ENCODE data around the genes TEX43 and CCDC192.

DNA sequence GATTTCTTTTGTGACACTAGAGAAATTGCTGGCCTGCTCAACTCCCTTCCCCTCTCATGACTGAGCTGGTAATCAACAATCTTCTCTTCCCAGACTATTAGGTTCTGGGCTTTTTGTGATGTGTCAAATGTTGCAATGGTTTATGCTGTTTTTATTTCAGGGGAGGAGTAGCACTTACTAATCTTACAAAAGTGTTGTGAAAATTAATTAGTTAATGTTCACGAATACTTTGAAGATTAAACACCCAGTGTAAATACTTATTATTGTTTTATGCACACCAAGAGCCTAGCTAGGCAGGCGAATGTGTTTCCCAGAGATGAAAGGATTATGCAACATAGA lies 280.5 kb upstream of the ZNF608 start:
- RAMPAGE, long total RNA, result no peak
- RRBS, result no CpG with 5 or more reads among the region's 2 CpGs

DNA sequence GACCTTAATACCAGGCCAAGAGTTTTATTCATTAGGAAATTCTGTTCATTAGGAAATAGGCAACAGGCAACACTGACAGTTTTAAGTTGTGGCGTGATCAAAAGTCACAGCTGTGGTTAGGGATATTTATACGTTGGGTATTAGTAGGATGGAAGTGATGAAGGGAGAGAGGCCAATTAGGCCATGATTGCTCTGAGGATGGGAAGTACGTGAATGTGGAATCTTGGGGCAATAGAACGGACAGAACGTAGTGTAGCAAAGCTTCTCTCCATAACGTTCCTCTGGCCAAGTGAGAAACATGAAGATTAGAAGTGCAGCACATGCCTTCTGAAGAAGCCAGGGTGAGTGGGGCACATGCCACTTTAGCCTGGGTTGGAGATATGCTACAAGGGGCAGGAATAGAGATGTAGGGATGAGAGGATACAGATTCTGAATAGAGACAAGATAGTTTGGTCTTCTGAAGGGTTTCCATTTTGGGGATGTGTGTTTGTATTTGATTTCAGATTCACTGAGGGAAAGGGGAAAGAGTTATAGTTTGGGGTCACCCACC lies 290.2 kb upstream of the ZNF608 start:
- RAMPAGE, long total RNA, result no peak
- RRBS, result no CpG with 5 or more reads among the region's 6 CpGs

- RAMPAGE, long total RNA, result no peak
- RRBS, result no CpG with 5 or more reads among the region's 3 CpGs
Observed at GRCh38 chr5:126469793-126470563, 46.8 kb downstream of the GRAMD2B start.

- RAMPAGE, long total RNA, result no peak
- RRBS, result no CpG with 5 or more reads among the region's 3 CpGs
Observed at GRCh38 chr5:126479631-126480338, 56.6 kb downstream of the GRAMD2B start.

- RAMPAGE, long total RNA, result no peak
- RRBS, result no CpG with 5 or more reads among the region's 12 CpGs
Observed at GRCh38 chr5:126513651-126514667, 81.1 kb downstream of the ALDH7A1 start.

DNA sequence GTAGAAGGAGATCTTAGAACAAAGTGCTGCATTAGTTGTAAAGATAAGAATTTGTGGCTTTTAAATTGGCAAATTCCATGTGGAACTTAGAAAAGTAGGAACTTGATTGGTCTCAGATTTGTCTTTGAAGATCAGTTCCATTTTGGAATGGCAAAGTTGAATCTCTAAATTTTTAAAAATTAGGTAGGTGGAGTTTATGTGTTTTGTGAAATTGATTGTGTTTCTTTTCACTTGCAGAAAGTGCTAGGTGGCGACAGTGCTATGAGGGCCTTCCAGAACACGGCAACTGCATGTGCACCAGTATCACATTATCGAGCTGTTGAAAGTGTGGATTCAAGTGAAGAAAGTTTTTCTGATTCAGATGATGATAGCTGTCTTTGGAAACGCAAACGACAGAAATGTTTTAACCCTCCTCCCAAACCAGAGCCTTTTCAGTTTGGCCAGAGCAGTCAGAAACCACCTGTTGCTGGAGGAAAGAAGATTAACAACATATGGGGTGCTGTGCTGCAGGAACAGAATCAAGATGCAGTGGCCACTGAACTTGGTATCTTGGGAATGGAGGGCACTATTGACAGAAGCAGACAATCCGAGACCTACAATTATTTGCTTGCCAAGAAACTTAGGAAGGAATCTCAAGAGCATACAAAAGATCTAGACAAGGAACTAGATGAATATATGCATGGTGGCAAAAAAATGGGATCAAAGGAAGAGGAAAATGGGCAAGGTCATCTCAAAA lies 2.8 kb downstream of the PHAX start:
- RAMPAGE, long total RNA, result no peak
- RRBS, result no CpG with 5 or more reads among the region's 6 CpGs

DNA sequence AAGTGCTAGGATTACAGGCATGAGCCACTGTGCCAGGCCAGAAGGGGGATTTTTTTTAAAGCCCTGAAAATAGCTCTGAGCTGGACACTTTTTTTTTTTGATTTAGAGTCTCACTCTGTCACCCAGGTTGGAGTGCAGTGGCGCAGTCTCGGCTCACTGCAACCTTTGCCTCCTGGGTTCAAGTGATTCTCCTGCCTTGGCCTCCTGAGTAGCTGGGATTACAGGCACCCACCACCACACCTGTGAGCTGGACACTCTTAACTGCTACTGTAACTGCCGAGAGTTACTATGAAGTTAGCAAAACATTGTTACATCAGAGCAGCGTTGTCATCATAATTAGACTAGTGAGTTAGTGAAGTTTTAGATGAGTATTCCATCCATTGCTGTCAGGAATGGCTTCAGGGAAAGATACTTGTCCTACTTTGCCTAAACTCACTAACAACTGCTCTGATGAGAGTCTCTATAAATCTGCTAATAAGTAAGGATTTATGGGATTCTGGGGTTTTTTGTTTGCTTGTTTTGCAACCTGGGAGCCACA lies at the start of gene TEX43:
TSS of gene TEX43 (plus strand) at position 363 of the 538 bp plus-strand sequence.
- RAMPAGE, long total RNA, result no peak
- RRBS, result no CpG with 5 or more reads among the region's 4 CpGs

GRCh38 chr5:126853420-126853754 lies 76.5 kb downstream of the LMNB1 start:
- RAMPAGE, long total RNA, result no peak
- RRBS, result no CpG with 5 or more reads among the region's 9 CpGs

GRCh38 chr5:126987995-126988530 lies 42.3 kb downstream of the MARCHF3 start:
- RAMPAGE, long total RNA, result no peak
- RRBS, result no CpG with 5 or more reads among the region's 4 CpGs

- RAMPAGE, long total RNA, result no peak
- RRBS, result no CpG with 5 or more reads among the region's 2 CpGs
Observed at GRCh38 chr5:127703144-127703679, at the start of gene CCDC192. CCDC192 (plus strand) TSS chr5:127703391.

- RAMPAGE, long total RNA, result no peak
- RRBS, result no CpG with 5 or more reads among the region's 7 CpGs
Observed at GRCh38 chr5:127958231-127959192, 125.1 kb upstream of the SLC12A2 start.

DNA sequence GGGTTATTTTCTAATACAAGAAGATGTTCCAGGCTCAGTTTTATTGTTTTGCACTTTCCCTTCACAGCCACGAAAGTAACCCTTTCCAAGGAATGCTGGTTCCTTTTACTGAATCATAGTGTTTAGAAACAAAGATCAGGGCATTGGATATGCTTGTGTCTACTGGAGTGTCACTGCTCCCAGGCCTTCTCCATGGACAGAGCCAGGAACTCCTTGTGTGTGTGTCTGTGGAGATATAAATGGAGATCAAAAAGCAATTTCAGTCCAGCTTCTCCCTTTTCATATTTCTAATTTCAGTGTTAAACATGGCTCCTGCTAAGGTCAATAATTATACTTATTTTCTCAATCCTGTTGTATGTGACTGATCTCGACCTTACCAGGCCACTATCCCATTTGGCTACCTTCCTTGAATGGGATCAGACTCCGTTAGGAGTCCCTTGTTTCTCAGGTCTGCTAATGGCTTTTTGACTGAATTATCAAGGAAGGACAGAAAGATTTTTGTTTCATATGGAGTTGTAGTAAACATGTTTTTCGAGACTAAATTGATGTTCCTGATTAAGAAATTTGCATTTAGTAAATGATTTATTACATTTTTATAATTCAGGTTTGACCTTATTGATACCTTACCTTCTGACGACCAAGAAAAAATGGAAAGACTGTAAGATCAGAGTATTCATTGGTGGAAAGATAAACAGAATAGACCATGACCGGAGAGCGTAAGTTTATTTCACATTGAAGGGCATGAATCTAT lies 96.9 kb downstream of the SLC12A2 start:
- RAMPAGE, long total RNA, result no peak
- RRBS, result no CpG with 5 or more reads among the region's 7 CpGs

GRCh38 chr5:129093939-129094383 lies 588 bp upstream of the ISOC1 start:
- RAMPAGE, long total RNA, result no peak
- RRBS, result no CpG with 5 or more reads among the region's 11 CpGs

DNA sequence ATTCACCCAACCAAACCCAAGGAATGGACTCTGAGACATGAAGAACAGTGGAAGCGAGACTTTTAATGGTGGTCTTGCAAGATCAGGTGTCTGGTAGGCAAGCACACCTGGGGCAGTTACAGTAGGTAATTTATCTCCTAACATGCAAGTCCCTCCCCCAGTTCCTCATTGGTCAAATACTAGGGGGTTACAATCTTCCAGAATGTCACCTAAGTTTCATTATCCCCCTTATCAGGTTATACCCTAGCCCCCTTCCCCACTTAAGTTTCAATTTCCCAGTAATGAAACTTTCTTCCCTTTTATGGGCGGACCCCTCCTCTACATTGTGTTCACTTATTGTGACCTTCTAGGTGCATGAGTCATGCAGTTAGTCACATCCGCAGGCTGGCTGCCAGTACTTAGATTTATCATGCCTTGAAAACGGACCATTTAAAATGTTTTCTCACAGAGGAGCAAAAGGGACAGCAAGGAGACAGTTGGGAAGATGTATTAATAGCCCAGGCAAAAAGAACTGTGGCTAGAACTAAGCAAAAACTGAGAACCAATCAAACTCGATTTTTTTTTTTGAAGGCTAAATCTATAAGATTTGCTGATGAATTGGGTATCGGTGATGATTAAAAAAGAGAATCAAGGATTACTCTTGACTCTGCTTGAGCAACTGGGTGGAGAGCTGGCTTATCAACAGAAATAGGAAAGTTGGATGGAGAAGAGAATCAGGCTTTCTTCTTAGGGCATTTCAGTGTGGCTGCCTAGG lies 615.2 kb downstream of the HINT1 start:
- RAMPAGE, long total RNA, result no peak
- RRBS, result no CpG with 5 or more reads among the region's 6 CpGs

GRCh38 chr5:131303419-131303937 lies 39.6 kb downstream of the CDC42SE2 start:
- RAMPAGE, long total RNA, result no peak
- RRBS, result no CpG with 5 or more reads among the region's 1 CpG

GRCh38 chr5:131341387-131341929 lies 77.6 kb downstream of the CDC42SE2 start:
- RAMPAGE, long total RNA, result no peak
- RRBS, result no CpG with 5 or more reads among the region's 3 CpGs

DNA sequence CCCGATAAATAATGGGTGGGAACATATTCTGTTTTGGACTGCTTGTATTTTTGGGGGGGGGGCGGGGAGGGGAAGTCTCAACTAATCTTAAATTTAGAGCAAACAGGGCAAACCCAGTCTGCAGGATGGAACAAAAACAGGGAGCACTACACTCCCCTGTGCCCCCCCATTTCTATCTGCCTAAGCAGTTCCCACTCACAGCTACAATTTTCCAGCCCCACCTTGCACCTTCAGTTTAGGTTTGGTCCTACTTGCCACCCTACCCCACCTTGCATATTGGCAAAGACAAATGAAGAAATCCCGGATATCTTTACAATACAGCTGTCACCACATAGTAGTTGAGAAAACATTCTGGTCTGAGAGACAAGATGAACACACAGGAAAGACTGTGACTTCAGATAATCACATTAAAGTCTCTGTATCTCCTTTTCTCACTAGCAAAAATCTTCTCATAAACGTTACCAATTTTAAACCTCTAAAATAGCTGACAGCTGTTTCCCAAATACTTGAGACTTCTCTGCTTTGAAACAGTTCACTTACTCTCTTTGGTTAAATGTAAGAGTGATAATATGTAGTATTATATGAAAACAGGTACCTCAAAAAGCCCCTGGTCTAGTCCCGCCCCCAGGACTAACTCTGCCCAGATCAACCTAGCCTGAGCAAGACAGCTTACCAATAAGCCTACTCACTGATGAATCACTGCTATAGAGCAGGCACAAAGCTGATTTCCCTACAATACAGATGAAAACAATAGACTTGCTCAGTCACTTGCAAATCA lies 5.2 kb upstream of the RAPGEF6 start:
- RAMPAGE, long total RNA, result no peak
- RRBS, result no CpG with 5 or more reads among the region's 5 CpGs

GRCh38 chr5:131646809-131647481 lies 11.9 kb upstream of the RAPGEF6 start:
- RAMPAGE, long total RNA, result no peak
- RRBS, result no CpG with 5 or more reads among the region's 4 CpGs

- RAMPAGE, long total RNA, result no peak
Observed at GRCh38 chr5:131732443-131732813, 64.4 kb downstream of the FNIP1 start.

GRCh38 chr5:131772602-131773382 lies 24.0 kb downstream of the FNIP1 start:
- RAMPAGE, long total RNA, result no peak
- RRBS, result no CpG with 5 or more reads among the region's 1 CpG

Measured in hepatocyte (in vitro differentiated cells and primary cell).